Foreskin fibroblast (primary cell): ENCODE measurements around the gene GKN1.

DNA sequence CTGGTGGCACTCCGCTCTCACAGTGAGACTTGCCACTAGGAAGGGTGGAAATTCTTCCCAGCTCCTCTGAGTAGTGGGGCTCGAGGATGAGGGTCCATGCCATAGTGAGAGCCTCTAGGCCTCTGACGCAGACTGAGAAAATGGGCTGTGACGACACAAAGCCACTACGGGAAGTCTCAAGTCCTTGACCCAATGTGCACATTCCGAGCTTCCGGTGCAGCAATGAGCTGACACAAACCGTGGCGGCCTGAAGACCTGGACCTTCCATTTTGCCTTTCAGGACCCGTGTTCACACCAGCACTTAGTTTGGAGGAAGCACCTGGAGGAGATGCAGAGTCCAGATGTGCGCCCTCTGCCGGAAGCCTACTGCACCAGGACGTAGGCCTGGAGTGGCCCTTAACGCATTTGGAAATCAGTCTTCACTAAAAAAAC, 34.1 kb downstream of the BMP10 start:
- RRBS: no CpG with 5 or more reads among the region's 14 CpGs

DNA sequence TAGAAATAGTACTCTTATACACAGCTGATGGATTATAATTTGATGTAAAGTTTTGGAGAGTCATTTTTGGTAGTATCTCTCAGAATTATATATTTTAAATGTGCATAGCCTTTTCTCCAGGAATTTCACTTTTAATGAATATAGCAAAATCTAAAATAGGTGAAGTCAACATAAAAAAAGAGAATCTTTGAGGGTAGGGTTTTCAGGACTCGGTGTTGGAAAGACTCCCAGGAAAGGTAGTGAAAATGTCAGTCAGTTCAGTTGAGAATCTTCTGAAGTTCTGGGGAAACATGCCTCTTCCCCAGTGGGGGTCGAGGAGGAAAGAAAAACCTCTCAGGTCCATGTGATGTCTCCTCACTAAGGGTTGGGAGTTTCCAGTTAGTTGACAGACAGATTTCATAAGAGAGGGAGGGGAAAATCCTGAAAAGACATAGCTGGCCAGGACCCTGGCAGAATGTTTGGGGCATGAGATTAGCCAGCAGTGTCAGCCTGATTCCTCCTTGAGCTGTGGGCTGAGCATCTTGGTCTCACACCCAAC, 14.1 kb downstream of the BMP10 start:
- RRBS: no CpG with 5 or more reads among the region's 2 CpGs

DNA sequence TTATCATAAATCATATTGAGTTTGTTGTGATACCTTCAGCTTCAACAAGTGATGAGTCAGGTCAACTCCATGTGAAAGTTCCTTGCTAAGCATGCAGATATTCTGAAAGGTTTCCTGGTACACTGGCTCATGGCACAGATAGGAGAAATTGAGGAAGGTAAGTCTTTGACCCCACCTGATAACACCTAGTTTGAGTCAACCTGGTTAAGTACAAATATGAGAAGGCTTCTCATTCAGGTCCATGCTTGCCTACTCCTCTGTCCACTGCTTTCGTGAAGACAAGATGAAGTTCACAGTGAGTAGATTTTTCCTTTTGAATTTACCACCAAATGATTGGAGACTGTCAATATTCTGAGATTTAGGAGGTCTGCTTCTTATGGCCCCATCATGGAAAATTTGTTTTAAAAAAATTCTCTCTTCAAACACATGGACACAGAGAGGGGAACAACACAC, at the start of gene GKN1:
Gene GKN1, plus strand, starts transcription at position 242 of the 453 bp plus-strand sequence.
- RRBS: no CpG with 5 or more reads among the region's 1 CpG

DNA sequence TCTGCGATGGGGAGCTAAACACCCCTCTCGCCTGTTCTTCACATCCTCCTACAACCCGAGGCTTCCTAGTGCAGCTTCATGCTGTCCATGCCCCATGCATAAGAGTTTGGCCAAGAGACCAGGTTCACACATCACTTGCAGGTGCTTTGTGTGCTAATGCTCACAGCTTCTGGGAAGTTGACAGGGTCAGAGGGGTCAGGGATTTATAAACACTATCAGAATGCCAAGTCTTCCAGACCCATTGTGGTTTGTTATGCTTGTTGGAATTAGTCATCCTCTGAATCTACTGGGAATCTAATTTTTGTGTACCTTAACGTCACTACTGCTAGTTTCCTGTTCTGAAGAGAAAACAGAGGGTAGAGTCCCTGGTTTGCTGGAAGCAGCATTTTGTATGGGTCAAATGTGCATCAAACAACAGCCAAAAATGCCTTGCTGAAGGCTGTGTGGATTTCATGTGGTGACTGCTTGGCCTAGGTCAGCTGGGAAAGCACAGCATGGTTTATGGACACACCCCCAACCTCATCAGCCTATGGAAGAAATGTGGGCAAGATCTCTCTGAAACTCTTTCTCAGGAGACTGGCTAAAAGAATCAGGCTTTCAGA, 33.2 kb downstream of the ANTXR1 start:
- RRBS: no CpG with 5 or more reads among the region's 4 CpGs

DNA sequence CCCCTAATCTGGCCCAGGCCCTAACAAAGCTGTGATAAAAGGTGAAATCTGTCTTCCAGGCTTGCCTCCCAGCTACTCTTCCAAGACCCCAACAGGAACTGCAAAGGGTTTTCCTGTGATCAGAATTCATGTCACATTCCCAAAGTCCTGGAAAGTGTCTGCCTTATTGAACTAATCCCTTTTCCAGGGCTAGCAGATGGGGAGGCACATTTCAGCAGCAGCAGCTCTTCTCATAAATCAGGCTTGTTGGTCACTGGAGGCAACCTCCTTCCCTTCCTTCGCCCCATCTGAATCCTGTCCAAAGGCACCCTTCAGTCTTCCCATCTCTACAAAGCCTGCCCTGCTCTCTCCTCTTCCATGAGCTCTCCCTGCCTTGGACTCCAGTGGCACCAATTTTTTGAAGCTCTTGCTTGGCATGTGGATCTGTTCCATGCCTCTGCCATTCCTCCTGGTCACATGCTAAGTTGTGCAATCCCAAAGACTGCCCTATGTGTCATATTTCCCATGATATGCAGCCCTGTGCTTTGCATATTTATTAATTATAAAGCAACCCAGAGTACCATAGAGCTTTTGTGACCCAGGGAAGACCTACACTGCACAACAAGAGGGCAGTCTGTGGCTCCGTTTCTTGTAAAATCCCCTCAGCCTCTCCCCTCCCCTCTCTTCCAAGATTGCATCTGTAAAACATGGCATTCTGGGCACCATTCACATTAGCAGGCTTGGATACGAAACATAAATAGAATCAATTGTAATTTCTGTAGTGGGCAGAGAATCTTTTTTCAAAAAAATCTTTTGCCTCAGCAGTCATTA, 70.3 kb downstream of the ANTXR1 start:
- RRBS: no CpG with 5 or more reads among the region's 3 CpGs

DNA sequence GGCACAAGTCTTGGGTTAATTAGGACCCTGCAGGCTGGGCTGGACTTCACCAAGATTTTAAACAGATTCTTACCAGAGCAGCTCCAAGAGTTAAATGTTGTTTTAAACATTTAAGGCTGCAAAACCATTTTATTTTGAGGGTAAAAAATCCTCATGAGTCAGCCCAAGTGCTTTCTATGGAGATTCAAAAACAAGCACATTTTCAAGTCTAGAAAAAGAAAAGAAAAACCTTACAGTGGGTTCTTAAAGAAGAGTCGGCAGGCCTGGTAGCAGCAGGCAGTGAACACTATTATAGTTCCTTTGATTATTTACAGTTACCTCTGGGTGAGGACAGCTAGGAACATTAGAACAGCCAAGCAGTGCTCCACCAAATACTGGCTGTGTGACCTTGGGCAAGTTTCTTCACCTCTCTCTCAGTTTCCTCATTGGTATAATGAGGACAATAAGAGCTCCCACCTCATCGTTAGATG, 140.5 kb downstream of the ANTXR1 start:
- RRBS: no CpG with 5 or more reads among the region's 2 CpGs

DNA sequence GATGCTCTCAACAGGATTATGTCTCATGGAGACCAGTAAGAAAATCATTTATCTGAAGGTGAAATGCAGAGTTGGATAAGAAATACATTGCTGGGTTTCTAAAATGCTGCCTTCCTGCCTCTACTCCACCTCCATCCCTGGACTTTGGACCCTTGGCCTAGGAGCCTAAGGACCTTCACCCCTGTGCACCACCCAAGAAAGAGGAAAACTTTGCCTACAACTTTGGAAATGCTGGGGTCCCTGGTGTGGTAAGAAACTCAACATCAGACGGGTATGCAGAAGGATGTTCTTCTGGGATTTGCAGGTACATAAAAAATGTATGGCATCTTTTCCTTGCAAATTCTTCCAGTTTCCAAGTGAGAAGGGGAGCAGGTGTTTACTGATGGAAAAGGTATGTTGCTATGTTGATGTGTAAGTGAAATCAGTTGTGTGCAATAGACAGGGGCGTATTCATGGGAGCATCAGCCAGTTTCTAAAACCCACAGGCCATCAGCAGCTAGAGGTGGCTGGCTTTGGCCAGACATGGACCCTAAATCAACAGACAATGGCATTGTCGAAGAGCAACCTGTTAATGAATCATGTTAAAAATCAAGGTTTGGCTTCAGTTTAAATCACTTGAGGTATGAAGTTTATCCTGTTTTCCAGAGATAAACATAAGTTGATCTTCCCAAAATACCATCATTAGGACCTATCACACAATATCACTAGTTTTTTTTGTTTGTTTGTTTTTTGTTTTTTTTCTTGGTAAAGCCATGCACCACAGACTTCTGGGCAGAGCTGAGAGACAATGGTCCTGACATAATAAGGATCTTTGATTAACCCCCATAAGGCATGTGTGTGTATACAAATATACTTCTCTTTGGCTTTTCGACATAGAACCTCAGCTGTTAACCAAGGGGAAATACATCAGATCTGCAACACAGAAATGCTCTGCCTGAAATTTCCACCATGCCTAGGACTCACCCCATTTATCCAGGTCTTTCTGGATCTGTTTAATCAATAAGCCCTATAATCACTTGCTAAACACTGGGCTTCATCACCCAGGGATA, 140.9 kb downstream of the GFPT1 start:
- RRBS: no CpG with 5 or more reads among the region's 4 CpGs

GRCh38 chr2:69325306-69326110, 61.5 kb downstream of the GFPT1 start:
- RRBS: no CpG with 5 or more reads among the region's 1 CpG

- RRBS: no CpG with 5 or more reads among the region's 4 CpGs
Observed at GRCh38 chr2:69348463-69349164, 38.4 kb downstream of the GFPT1 start.

DNA sequence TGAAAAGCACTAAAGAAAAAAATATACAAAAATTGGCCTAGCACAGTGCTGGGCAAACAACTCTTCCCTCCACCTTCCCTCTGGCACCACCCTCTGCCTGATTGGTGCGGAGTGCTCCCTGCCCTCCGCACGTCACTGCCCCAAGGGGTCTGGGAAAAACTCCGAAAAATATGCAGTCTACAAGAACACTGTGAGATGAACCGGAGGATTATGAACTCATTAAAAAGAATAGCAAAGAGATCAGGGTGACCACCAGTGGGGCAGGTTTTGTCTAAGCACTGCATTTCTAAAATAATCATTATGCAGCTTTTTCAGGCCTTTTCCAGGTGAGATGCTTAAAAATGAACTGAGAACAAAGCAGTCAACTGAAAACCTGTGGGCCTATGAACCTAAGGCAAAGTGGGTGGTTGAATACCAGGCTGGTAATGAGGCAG, 57.6 kb downstream of the AAK1 start:
- RRBS: no CpG with 5 or more reads among the region's 5 CpGs

GRCh38 chr2:69644567-69644786, 938 bp upstream of the AAK1 start:
- RRBS: no CpG with 5 or more reads among the region's 8 CpGs

- RRBS: no CpG with 5 or more reads among the region's 4 CpGs
Observed at GRCh38 chr2:69644787-69644971, 1.1 kb upstream of the AAK1 start.

- RRBS: no CpG with 5 or more reads among the region's 2 CpGs
Observed at GRCh38 chr2:69692915-69693307, 49.0 kb upstream of the ANXA4 start.

DNA sequence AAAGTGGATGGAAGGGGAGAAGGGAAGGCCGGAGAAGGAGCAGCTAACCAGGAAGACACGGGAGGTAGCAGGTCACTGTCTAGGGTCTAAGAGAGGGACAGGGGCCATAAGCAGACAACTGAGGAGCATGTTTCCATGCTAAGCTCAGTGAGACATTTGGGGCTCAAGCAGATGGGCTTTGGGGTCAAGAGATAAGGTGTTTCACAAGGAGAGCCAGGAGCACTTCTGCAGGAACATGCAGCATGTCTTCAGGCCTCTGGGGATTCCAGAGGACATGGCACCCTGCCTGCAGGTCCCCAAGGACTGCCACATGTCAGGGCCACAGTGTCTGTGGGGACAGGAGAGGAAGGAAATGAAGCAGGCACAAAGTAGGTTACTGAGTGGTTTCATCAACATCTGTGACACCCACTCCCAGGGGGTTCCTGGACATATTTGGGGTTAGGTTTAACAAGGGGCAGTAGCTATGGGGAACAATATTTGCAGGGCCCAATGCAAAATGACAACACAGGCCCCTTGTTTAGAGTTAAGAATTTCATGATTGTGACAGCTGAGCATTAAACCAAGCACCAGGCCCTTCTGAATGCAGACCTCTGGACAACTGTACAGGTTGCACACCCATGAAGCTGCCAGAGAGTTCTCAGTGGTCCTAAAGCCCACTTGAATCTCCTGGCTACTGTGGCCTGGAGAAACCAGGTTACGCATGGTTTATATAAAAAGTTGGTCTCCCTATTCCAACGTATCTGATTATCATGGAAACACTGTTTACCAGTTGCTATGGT, 48.4 kb upstream of the ANXA4 start:
- RRBS: no CpG with 5 or more reads among the region's 4 CpGs

GRCh38 chr2:69912922-69913425, 1.9 kb upstream of the MXD1 start:
- RRBS: no CpG with 5 or more reads among the region's 1 CpG

DNA sequence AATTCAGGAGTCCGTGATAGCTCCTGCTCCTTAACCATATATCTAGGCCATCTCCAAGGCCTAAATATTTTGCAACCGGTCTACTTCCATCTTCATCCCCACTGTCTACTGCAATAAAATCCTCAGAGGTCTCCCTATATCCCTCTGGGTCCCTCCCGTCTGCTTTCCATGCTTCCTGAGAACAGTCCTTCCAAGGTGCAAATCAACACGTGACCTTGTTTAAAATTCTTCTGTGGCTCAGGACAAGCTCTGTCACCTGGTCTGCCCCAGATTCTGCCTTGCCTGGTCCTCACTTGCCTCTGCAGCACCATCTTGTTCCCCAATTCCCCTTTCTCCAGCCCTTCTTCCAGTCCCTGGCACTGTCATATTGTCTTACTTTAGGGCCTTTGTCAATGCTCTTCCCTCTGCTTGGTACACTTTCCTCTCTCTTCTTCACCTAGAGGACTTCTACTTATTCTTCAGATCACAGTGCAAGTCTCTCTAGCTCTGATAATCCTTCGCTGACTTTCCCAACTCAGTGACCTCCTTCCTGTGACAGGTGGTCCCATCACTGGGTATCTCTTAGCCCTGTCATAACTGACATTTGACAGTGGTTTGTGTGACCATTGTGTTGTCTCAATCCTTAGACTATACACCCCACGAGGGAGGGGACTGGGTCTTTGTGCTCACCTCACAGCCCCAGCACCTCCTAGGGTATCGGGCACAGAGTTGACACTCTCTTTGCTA, 20.9 kb downstream of the MXD1 start:
- RRBS: no CpG with 5 or more reads among the region's 7 CpGs

DNA sequence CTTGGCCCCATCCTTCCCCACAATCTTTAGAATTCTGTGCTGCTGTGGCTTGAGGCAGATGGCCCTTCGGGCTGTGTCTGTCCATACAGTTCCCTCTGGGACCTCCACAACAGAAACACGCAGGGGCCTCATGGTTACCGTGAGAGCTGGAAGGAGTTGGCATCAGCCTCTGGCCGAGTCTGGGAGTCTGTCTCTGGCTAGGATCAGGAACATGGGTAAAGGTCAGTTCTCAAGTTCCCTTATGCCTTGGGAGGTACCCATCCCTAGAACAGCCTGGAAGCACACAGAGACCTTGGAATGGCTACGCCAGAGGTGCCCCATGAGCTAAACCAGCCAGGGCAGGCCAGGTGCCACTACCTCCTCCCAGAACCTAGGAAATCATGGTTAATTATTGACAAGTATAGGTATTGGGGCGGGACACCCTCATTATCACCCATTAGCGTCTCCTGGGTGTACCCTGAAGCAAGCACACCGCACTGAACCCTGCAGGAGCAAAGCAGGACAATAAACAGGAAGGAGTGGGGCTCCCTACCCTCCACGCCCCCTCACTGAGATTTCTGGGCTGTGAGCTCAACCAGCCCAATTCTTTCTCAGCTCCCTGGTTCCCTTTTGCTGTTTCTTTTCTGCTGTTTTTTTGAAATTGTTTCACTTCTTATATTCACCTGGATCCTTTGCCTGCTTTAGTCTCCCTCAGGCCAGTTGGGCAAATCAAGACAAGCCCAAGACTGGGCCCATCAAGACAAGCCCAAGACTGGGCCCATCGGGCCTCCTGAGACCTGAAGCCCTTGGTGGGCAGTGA, 3.0 kb upstream of the ASPRV1 start:
- RRBS: no CpG with 5 or more reads among the region's 10 CpGs

- RRBS: no CpG with 5 or more reads among the region's 8 CpGs
Observed at GRCh38 chr2:70132112-70133230, 45.2 kb downstream of the PCBP1 start.